Ileum (tissue), 1 donor: Measurements from ENCODE around the genes RPS11, VRK3 and LRRC4B.

DNA sequence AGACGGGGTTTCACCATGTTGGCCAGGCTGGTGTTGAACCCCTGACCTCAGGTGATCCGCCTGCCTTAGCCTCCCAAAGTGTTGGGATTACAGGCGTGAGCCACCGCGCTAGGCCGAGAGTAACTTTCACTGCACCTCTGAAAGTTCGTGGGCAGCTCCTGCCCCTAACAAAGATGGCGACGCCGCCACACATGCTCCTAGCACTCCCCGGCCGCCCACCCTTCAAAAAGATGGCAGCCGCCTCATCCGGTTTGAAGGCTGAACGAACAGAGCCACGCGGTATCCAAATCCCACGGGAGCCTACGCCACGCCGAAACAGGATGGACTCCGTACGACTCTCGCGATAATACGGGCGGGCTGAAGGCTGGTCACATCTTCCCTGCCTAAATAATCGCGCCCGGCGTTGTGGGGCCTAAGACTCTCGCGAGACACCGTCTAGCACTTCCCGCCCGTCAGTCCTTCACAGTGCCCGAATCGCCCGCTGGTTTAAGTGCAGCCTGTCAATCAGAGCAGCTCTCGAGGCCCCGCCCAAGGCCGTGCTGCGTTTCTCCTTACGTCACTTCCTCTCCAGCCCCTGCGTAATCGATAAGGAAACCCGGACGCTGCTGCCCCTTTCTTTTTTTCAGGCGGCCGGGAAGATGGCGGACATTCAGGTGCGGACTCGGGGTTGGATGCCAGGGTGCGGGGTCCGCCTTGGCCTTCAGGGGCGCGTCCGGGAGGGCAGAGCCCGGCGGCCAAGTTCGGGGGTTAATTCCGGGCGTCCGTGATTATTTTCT is at the start of gene RPS11:
Gene RPS11, plus strand, starts transcription at position 616 of the 776 bp plus-strand sequence.
- PRO-cap: unidirectional peak, minus-strand start at position 166 of the sequence; unidirectional peak, minus-strand start at position 224 of the sequence; bidirectional peak, plus-strand start at position 657 of the sequence, minus-strand start at position 462 of the sequence

GRCh38 chr19:49512901-49513753 is 666 bp downstream of the FCGRT start:
- PRO-cap: bidirectional peak, plus-strand start at chr19:49513266, minus-strand start at chr19:49513111

DNA sequence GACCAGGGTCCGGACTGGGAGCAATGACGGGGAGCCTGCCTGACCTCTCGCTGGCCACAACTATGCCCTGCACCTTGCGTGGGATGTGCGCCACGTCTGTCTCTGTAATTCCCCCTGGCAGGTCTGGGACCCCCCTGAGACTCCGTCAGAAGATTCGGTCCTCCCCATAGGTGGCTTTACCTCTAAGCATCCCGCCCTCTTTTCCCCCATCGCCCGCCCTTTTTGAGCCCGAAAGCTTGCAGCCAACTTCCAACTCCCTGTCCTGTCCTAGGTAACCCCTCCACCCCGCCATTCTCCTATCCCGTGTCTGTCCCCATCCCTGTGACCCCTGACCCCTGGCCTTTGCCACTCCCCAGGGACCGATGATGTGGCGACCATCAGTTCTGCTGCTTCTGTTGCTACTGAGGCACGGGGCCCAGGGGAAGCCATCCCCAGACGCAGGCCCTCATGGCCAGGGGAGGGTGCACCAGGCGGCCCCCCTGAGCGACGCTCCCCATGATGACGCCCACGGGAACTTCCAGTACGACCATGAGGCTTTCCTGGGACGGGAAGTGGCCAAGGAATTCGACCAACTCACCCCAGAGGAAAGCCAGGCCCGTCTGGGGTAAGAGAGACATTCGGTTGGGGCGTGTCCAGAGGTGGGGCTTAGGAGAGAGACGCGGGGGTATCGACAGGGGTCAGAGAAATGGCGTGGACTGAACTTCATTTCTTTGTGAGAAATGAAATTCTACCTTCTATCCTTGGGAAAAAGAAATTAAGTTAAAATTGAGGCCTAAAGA is 497 bp downstream of the RCN3 start:
- PRO-cap: no peak

- PRO-cap: no peak
These were observed 14.5 kb downstream of the RCN3 start for GRCh38 chr19:49542152-49542929.

GRCh38 chr19:49555916-49556212 is 24.5 kb downstream of the NOSIP start:
- PRO-cap: no peak

GRCh38 chr19:49594444-49595188 is 3.6 kb downstream of the PRR12 start:
- PRO-cap: no peak

- PRO-cap: no peak
These were observed 10.4 kb downstream of the PRR12 start for GRCh38 chr19:49601105-49602060.

- PRO-cap: no peak
These were observed 853 bp downstream of the MED25 start for GRCh38 chr19:49818852-49819432.

- PRO-cap: bidirectional peak, plus-strand start at chr19:49869723, minus-strand start at chr19:49869397; bidirectional peak, plus-strand start at chr19:49869789, minus-strand start at chr19:49869771
These were observed 2.4 kb upstream of the PNKP start for GRCh38 chr19:49869540-49870403.

GRCh38 chr19:50005566-50005911 is 19.6 kb downstream of the VRK3 start:
- PRO-cap: no peak

DNA sequence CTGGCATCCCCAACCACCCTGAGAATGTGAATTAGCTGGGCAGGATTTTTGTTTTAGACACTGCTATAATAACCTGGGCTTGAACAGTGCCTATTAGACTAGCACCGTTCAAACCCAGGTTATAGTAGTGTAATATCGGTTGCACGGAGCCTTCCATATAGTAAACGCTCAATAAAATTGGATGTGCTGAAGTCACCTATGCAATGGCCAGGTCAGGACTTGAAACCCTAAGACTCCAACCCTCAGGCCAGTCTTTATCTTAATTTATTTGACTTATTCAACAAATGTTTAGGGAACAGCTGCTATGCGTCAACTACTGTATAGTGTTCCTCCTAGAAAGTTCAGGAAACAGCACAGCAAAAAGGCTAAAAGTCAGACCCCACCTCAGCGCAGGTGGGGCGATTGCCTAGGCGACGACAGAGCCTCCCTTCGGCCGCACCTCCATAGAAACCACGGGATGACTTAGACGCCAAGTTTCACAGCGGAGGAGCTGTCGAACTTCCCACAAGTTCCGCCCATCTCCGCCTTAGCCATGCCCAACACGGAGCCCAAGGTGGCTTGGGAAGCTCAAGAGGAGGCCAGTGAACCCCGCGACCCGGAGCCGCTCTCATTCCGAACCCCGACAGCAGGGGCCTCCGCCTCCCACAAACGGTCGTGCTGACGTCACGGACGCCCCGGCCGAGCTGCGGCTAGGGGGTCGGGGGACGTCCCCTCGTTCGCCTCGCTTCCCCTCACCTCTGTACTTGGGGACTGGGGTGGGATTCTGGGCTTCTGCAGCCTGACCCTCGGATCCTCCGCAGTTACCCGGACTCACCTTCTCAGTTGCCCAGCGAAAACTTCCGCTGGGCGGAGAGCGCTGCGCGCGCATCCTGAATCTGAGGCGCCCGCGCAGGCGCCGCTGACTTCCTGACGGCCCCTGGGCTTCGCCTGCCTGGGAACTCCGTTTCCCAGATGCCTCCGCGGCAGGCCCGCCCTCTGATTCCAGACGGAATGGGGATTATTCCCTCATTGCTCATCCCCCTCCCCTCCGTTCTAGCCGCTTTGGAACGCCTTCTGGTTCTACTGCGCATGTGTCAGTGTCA is at the start of gene VRK3:
Gene VRK3, minus strand, starts transcription at position 841 of the 1,082 bp plus-strand sequence.
- PRO-cap: bidirectional peak, plus-strand start at position 472 of the sequence, minus-strand start at position 454 of the sequence; bidirectional peak, plus-strand start at position 581 of the sequence, minus-strand start at position 534 of the sequence; unidirectional peak, minus-strand start at position 807 of the sequence

DNA sequence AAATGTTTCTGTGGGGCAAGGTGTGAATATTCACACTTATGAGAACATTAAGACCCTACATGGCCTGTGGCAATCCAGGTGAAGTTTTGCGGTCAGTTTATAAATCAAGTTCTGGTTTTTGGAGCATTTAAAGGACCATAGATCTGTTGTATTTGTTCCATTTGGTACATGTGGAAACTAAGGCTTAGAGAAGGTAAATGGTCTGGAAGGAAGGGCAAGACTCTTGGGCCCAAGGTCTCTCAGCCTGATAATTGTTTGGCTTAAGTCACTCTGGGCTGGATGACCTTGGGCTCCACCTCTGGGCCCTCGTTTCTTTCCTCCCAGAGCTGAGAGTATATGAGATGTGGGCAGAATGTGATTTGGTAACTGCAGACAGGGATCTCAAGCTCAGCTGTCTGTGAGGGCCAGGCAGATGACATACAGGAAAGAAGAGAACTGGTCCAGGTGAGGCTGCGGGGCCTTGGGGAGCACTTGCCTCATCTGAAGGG is 1.4 kb downstream of the ZNF473 start:
- PRO-cap: no peak

GRCh38 chr19:50286166-50286857 is 42.9 kb downstream of the KCNC3 start:
- PRO-cap: no peak

DNA sequence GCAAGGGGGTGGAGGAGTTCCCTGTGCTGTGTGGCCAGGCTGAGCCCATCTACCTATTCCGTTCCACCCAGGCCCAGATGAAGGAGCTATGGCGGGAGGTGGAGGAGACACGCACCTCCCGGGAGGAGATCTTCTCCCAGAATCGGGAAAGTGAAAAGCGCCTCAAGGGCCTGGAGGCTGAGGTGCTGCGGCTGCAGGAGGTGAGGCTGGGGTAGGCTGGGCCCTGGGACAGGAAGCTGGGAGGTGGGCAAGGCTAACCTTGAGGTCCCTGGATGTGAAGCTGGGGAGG is 37.0 kb downstream of the KCNC3 start:
- PRO-cap: no peak

DNA sequence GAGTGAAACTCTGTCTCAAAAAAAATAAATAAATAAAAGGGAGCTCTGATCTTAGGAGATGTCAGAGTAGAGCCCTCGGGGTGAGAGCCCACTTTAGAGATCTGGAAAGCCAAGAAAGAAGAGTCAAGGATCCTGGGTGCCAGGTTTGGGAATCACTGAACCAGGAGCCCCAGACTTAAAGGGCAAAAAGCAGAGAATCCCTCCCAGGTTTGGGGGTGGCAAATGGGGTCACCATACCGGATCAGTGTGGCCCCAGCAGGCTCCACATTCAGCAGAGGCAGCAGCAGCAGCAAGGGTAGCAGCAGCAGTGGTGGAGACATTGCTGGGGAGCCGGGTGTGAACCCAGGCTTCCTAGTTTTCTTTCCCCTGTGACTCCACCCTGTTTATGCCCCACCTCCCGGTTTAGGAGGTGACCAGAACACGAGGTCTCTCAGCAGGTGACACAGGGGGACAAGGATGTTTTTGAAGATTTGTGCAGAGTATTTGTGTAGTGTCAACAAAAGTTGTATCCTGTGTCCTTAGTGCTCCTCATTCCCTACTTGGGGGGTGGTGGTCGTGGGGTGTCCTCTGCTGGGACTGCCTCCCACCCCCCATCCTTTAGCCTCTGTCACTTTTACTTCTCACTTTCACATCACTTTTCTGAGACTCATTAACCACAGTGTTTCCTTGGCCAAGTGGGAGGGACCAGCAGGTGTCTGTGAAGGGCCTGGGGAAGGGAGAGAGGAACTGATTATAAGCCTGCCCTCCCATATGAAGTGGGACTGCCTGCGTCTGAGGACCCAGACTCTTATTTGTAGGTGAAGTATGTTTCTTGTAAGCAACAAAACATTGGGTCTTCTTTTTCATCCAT is 15.5 kb upstream of the KCNC3 start:
- PRO-cap: unidirectional peak, minus-strand start at position 332 of the sequence

GRCh38 chr19:50382673-50383282 is 1.4 kb upstream of the POLD1 start:
- PRO-cap: no peak

DNA sequence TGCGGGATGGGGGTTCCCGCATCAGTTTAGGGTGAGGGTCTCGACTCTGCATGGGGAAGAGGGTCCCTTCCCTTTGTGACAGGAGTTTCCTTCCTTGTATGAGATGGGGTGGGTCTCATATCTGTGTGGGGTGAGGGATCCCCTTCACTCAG is 288 bp downstream of the MYBPC2 start:
- PRO-cap: no peak

- PRO-cap: no peak
These were observed 7.9 kb upstream of the GARIN5A start for GRCh38 chr19:50484306-50485172.

DNA sequence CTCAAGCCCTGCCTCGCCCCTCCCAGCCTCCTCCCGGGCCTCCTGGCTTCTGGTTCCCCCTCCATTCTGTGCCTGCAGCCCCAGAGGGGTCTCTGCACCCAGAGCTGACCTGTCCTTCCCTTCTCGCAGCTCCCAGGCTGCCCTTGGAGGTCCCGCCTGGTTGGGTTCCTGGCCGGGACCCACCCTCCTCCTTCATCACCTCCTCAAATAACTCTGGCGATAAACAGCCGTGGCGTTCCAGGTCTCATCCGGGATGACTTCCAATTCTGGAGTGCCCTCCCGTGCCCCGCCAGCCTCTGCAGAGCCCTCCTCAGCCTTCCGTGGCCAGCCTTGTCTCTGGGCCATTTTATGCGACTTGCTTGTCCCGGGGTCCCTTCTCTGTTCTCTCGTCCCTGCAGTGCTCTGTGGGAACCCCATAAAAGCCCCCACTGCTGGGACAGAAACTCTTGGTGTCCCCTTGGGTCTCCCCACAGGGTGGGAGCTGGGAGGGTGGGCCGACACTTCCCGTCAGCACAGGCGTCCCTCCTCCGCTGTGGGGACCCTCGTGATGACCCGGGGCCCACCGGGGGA is 9.2 kb downstream of the JOSD2 start:
- PRO-cap: no peak

DNA sequence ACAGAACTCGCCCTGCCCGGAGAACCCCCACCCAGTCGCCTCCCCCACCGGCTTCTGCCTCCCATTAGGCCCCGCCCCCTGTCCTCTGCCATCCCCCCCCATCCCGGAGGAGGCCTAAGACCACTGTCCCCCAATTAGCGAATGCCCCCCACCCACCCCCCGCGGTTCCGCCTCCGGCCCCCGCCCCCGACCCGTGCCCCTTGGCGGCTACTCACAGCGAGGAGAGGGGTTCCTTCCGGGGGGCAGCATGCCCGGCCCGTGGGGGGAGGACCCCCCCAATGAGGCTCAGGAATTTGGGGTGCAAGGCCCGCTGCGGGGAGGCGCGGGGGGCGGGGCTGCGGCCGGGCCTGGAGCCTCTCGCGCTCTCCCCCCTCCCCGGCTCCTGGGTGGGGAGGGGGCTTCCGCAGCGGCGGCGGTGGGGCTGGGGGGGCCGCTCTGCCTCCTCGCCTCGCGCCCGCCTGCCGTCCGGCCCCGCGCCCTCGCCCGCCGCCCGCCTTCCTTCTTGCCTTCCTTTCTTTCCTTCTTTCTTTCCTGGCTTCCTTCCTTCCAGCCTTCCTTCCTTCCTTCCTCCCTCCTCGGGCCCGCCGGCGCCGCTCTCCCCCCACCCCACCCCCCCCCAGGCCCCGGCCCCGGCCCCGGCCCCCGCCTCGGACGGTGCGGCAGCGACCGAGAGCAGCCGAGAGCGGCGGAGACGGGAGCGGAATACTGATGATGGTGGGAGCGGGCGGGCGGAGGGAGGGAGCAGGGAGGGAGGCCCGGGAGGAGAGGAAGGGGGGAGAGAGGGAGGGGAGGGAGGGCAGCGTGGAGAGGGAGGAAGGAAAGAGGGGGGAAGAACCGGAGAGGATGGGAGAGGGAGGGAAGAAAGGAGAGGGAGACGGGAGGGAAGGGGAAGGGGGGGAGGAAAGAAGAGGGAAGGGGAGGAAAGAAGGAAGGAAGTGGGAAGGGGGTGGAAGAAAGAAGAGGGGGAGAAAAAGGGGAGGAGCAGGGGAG is at the start of gene LRRC4B:
Gene LRRC4B, minus strand, starts transcription at position 707 of the 990 bp plus-strand sequence.
- PRO-cap: no peak